HTERT-HM (cell line): ENCODE results near the genes SCN1B, GPR42 and PROSER3.

DNA sequence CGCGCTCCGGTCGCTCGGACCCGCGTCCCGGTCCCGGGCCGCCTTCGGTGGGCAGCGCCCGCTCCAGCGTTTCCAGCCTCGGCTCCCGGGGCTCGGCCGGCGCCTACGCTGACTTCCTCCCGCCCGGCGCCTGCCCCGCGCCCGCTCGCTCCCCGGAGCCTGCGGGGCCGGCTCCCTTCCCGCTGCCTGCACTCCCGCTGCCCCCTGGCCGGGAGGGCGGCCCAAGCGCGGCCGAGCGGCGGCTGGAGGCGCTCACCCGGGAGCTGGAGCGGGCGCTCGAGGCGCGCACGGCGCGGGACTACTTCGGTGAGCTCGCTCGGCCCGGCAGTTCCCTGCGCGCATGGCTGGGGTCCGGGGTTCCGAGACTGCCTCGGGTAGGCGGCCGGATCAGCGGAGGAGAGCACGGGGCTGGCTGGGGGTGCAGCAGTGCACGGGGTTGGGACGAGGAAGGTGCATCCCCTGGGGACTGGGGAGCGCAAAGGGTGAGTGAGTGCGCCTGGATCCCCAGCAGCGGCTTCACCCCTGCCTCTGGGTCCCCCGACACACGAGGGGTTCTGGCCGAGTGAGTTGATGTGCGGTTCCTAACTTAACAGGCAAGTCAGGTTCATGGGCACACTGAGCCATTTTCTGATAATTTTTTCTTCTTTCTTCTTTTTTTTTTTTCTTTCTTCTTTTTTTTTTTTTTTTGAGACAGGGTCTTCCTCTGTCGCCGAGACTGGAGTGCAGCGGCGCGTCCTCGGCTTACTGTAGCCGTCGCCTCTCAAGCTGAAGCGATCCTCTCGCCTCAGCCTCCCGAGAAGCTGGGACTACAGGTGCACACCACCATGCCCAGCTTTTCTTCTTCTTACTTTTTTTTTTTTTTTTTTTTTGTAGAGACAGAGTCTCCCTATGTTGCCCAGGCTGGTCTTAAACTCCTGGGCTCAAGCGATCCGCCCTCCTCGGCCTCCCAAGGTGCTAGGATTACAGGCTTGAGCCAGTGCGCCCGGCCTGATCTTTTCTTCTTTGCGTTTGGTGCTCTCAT lies 1.1 kb downstream of the WTIP start:
- RRBS, result 2% methylated on average over 32 of the region's 88 CpGs

DNA sequence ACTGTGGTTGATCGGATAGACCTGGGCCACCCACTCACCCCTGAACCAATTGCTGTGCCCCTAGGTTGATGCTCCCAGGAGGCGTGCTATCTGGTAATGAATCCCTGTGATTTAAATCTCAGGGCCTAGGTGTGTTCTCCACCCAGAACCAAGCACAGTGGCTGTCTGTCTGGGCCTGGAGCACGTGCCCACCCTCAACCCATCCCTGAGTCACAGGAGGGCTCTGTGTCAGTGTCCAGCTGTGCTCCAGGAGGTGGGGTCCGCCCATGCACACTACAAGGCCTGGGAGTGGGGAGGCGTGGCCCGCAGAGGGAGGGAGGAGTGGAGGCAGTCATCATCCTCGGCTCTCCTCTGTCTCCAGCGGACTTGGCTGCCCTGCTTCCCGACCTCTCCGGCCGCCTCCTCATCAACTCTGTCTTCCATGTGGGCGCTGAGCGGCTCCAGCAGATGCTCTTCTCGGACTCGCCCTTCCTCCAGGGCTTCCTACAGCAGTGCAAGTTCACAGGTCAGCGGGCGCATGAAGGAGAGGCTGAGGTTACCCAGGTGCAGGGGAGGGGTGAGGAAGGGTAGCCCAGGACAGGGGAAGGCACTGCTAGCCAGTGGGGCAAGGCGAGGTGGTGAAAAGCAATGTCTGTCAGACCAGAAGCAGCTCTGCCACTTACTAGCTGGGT lies 14.7 kb upstream of the SCN1B start:
- RRBS, result no CpG with 5 or more reads among the region's 18 CpGs

DNA sequence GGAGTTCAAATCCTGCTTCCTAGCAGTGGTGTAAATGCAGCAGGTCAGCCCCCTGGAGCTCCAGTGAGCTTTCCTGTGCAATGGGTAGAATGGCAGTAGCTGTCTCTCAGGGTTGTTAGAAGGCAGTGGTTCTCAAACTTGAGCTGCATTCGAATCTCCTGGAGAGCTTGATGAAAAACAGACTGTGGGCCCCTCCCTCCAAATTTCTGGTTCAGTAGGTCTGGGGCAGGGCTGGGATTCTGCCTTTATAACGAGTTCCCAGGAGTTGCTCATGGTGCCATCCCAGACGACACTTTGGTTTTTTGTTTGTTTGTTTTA lies 3.6 kb upstream of the SCN1B start:
- RRBS, result no CpG with 5 or more reads among the region's 3 CpGs

DNA sequence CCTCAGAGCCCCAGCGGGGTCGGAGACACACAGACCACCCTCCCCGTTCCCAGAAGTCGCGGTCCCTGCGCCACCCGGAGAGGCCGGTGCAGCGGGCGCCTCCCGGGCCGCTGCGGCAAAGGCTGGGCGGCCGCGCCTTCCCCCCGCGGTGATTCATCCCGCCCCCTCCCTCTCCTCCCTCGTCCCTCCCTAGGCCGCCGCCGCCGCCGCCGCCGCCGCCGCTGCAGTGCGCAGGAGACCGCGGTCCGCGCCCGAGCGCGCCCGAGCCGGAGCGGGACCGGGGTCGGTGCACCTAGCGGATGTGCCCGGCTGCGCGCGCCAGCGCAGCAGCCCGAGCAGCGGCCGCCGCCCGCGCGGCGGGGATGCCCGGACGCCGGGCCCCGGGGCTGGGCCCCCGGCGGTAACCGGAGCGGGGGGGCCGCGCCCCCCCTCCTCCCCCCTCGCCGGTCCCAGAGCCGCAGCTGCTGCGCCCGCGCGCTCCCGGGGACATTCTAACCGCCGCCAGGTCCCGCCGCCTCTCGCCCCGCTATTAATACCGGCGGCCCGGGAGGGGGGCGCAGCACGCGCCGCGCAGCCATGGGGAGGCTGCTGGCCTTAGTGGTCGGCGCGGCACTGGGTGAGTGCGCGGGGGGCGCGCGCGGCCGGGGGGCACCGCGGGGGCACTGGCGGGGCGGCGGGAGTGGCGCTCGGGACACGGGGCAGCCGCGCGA lies at the start of gene SCN1B:
SCN1B (plus strand) TSS at position 226 of the 710 bp plus-strand sequence.
- RRBS, result 1% methylated on average over 56 of the region's 109 CpGs

- RRBS, result no CpG with 5 or more reads among the region's 8 CpGs
Observed at GRCh38 chr19:35055589-35056477, 14.3 kb downstream of the HPN start.

GRCh38 chr19:35060305-35061072 lies 19.0 kb downstream of the HPN start:
- RRBS, result 37% methylated on average over 7 of the region's 29 CpGs

- RRBS, result no CpG with 5 or more reads among the region's 4 CpGs
Observed at GRCh38 chr19:35152573-35152872, 2.0 kb upstream of the FXYD5 start.

DNA sequence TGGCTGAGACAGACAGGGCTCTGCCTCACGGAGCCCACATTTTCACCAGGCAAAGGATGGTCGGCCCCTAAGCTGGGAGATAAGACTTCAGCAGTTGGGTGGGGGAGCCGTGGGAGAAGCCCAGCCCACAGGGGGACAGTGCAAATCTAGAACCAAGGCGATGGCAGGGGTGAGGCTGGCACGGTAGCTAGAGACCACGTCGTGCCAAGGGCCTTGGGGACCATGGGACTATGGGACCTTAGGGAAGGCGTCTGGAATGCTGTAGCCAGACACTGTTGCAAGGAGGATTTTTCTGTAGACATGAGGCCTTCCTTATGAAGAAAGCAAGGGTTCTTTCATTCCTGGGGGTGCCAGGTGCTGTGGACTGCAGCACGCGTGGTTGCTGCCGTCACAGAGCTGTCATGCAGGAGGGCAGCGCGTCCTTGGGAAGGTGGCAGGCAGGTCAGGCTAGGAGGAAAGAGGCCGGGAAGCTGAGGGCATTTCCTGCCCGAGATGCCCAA lies 8.4 kb downstream of the LSR start:
- RRBS, result no CpG with 5 or more reads among the region's 15 CpGs

- RRBS, result no CpG with 5 or more reads among the region's 17 CpGs
Observed at GRCh38 chr19:35272036-35272767, 3.4 kb downstream of the USF2 start.

DNA sequence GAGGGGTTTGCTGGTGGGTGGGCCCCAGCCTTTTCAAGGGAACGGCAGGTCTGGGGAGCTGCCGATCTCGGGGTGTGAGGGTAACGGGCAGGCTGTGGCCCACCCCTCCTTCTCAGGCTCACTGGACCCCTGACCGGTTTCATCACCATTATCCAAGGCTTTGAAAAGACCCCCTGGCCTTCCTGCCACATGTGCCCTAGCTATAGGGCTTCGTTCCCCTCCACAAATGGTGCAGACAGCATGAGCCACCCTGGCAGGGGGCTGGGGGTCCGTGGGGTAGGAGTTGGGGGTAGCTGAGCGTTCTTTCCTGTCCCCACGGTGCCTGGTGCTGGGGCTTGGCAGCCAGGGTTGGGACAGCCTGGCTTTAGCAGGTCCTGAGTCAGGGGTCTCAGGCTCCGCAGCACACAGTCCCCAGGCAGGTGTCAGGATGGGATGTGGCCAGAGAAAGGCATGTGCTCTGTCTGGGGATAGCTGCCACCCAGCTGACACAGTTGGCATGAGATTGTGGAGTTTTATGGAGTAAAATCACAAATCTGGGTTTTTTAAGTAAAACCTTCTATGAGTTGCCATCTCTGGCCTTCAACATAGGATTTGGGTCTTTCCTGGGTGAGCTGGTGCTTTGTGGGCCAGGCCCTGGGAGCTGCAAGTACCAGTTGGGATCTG lies 4.7 kb upstream of the HAMP start:
- RRBS, result no CpG with 5 or more reads among the region's 10 CpGs

GRCh38 chr19:35370891-35371359 lies at the start of gene GPR42:
Gene GPR42, plus strand, starts transcription at chr19:35371068.
- RRBS, result no CpG with 5 or more reads among the region's 11 CpGs

DNA sequence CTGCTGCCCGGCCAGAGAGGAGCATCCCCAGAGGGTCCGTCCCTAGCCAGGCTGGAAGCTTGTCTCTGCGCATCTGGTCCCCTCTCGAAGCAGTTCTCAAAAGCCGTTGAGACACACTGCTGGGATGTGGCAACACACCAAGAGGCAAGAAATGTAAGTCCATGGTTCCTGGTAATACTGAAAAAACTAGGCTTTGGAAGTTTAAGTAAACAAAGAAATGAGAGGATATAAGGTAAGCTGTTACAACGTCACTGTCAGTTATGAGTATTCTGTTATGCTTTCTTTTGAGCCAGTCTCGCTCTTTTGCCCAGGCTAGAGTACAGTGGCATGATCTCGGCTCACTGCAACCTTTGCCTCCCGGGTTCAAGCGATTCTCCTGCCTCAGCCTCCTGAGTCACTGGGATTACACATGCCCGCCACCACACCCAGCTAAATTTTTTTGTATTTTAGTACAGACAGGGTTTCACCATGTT lies 15.0 kb upstream of the FFAR2 start:
- RRBS, result no CpG with 5 or more reads among the region's 11 CpGs

- RRBS, result no CpG with 5 or more reads among the region's 3 CpGs
Observed at GRCh38 chr19:35447471-35447662, 690 bp upstream of the FFAR2 start.

GRCh38 chr19:35551659-35551870 lies 6.1 kb downstream of the TMEM147 start:
- RRBS, result no CpG with 5 or more reads among the region's 4 CpGs

- RRBS, result 78% methylated on average over 4 of the region's 23 CpGs
Observed at GRCh38 chr19:35719811-35720513, 2.2 kb downstream of the KMT2B start.

GRCh38 chr19:35744161-35745181 lies 747 bp downstream of the U2AF1L4 start:
- RRBS, result 1% methylated on average over 10 of the region's 39 CpGs

GRCh38 chr19:35746560-35747089 lies 1.2 kb downstream of the PSENEN start:
- RRBS, result 98% methylated on average over 2 of the region's 8 CpGs

DNA sequence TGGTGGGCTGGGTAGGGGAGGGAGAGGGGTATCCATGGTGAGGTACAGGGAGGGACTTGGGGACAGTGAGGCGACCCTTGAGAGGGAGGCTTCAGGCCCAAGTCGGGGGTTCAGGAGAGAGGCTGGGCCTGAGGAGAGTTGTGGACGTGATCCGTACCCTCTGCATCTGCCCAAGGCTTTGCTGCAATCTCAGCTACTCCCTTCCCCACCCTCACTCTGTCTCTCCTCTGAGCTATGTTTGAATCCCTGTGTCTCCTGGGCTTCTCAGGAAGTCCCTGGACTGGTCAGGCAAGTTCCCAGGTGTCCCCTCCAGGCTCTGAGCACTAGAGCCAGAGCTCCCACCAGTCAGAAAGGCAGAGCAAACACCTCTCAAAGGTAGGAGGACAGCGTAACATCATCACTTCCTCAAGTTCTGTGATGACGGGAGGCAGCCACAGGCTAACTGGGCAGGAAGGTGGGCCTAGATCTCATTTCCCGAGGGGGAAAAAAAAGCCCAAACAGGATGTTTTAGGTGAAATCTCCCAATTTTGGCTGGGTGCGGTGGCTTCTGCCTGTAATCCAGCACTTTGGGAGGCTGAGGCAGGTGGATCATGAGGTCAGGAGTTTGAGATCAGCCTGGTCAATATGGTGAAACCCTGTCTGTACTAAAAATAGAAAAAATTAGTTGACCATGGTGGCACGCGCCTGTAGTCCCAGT lies 1.9 kb downstream of the LIN37 start:
- RRBS, result no CpG with 5 or more reads among the region's 10 CpGs

DNA sequence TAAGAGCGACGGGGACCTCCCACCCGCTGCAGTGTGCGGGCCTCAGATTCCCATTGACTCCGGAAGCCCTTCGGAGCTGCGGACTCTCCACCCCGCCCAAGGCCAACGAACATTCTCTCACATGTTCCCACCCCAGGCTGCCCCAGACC lies 339 bp downstream of the HSPB6 start:
- RRBS, result no CpG with 5 or more reads among the region's 9 CpGs

DNA sequence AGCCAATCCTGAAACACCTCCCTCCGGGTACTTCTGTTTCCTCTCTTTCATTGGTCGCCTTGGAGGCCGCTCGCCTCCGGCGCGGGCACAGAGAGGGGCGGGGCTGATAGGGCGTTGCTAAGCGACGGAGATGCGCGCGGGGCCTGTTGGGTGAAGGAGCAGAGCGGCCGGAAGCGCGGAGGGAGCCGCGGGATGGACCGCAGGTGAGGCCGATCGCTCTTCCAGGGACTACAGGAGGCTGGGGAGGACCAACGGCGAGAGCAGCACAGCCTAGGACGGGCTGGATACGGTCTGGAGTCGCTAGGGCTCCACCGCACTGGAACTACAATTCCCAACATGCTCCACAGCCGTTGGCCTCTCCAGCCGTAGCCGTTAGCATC lies at the start of gene PROSER3:
PROSER3 (plus strand) TSS at position 153 of the 380 bp plus-strand sequence.
- RRBS, result under 1% methylated on average over 12 of the region's 32 CpGs